Colon Carcinoma Metastatic in the Lung (tissue), 2 donors: ENCODE measurements around a stretch of chr10.

- PRO-cap, 2 experiments: no peak in any of the 2 experiments
Measured at GRCh38 chr10:71261909-71262474, 49.6 kb downstream of the UNC5B start.

- PRO-cap, 2 experiments: no peak in any of the 2 experiments
Measured at GRCh38 chr10:71291272-71292183, 27.5 kb upstream of the SLC29A3 start.

- PRO-cap, 2 experiments: no peak in any of the 2 experiments
Measured at GRCh38 chr10:71299096-71299475, 20.0 kb upstream of the SLC29A3 start.

DNA sequence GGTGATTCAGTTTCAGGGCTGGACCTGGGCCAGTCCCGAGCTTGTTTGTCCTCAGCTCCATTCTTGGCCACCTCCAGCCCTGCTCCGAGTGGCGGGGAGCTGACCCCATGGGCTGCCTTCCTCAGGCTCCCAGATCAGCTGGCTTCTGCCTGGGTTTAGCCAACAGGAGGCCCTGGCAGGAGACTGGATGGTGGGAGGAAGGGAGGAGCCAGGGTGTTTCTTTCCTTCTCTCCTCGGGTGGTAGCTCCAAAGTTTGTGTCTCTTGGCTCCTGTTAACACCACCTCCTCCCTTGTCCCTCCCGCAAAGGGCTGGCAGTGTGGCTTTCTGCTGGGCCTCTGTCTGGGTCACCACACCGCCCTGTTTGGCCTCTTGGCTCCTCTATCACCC, 75.3 kb downstream of the CDH23 start:
- PRO-cap, 2 experiments: no peak in any of the 2 experiments

- PRO-cap, 2 experiments: no peak in any of the 2 experiments
Measured at GRCh38 chr10:71614925-71615543, 104.5 kb downstream of the C10orf105 start.

DNA sequence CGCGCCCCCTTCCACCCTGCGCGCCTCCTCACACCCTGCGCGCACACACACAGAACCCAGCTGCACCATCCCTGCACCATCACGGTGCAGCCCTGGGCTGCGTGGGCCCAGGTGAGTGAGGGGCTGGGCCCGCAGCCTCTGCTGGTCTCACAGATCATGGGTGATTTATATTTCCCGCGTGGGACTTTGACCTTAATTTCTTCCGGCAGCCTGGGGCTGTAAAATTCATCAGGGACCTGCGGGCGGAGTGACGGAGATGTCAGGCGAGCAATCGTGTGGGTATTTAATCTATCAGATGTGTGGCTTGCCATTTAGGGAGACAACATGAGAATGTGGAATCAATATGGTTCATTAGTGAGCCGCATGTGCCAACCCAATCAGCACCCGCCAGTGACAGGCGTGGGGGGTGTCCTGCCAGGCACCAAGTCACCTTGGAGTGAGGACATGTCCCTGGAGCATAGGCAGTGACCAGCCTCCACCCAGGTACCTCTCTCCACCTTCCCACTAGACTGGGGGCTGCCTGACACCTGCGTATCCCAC, 57.6 kb downstream of the C10orf105 start:
- PRO-cap, 2 experiments: no peak in any of the 2 experiments

- PRO-cap, 2 experiments: no peak in any of the 2 experiments
Measured at GRCh38 chr10:71712375-71713260, 7.0 kb downstream of the C10orf105 start.

- PRO-cap, 2 experiments: peak in 2 of 2 experiments; most common plus-strand start chr10:71713539 (in 2); most common minus-strand start chr10:71713352 (in 1)
Measured at GRCh38 chr10:71713261-71714176, 6.1 kb downstream of the C10orf105 start.

GRCh38 chr10:71726808-71727190, 7.2 kb upstream of the C10orf105 start:
- PRO-cap, 2 experiments: no peak in any of the 2 experiments

GRCh38 chr10:71750160-71750982, 22.9 kb downstream of the VSIR start:
- PRO-cap, 2 experiments: no peak in any of the 2 experiments

DNA sequence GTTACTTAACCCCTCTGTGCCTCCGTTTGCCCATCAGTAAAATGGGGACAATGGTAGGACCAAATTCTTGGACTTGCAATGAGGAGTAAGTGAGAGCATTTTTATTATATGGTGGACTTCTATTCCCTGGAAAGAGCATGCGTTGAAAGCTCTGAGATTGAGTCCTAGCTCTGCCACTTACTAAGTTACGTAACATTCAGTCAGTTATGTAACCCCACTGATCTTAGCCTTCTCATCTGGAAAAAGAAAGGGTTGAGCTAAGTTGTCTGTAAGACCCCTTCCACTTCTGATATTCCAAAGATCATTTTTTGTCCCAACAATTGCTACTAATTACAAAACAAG, 18.7 kb downstream of the VSIR start:
- PRO-cap, 2 experiments: no peak in any of the 2 experiments

- PRO-cap, 2 experiments: no peak in any of the 2 experiments
Measured at GRCh38 chr10:71766028-71766432, 7.3 kb downstream of the VSIR start.

DNA sequence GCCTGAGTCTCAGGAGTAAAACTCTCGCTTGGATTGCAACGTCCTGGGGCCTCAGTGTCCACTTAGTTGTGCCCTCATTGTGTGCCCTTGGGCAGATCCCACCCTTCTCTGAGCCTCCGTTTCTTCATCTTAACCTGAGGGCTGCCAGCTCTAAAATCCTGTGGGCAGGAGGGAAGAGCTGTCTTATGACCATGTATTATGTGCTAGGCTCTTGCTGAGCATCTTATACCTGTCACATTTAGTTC, 7.0 kb downstream of the VSIR start:
- PRO-cap, 2 experiments: no peak in any of the 2 experiments

DNA sequence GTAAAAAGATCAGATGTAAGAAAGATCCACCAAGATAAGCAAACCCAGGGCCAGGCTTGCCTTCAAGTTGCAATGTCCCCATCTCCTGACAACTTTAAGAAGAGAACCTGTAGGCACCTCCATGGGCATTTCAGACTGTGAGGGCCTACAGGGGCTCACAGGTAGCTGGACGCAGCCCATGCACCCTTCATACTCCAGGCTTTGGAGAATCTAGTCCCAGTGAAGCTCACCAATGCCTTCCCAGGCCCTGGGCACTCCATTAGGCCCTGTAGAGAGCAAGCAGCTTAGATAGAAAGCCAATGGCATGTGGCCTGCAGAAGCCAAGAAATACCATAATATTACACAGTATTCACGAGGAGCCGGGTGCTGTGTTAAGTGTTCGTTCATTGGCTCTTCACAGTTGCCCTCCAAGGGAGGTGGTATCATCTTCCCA, 3.4 kb downstream of the VSIR start:
- PRO-cap, 2 experiments: no peak in any of the 2 experiments

DNA sequence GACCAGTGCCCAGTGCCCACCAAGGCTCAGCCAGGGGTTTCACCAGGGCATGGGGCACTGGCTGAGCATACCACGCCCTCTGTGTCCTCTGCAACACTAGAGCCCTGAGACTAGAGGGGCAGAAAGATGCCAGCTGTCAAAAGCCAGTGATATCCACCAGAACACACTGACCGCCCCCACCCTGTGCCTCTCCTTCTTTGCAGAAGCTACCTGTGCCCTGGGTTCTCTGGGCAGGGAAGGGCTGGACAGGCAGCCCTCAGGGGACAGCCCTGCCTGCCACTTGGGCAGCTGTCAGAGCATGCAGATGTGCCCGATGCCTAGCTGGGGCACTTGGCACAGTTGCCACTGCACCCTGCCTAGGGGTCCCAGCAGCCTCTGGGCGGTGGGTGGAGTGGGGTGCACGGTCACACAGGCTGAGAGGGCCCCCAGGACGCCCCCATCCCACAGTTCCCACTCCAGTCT, 442 bp downstream of the VSIR start:
- PRO-cap, 2 experiments: no peak in any of the 2 experiments

- PRO-cap, 2 experiments: no peak in any of the 2 experiments
Measured at GRCh38 chr10:71808988-71809311, 35.6 kb upstream of the VSIR start.

GRCh38 chr10:72009135-72010123, 45.2 kb downstream of the CHST3 start:
- PRO-cap, 2 experiments: no peak in any of the 2 experiments

DNA sequence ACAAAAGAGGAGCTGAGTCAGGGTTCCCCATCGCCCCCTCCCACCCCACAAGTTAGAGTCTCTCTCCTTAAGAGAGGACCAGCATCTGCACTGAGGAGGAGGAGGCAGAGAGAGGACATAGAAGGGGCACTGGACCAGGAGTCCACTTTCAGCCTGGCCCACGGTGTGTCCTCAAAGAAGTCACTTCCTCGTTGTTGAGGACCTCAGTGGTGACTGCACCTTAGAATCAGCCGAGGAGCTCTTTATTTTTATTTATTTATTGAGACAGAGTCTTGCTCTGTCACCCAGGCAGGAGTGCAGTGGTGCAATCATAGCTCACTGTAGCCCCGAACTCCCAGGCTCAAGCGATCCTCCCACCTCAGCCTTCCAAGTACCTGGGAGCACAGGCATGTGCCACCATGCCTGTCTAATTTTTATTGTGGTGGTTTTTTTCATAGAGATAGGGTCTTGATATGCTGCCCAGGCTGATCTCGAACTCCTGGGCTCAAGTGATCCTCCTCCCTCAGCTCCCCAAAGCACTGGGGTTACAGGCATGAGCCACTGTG, 11.4 kb downstream of the SPOCK2 start:
- PRO-cap, 2 experiments: no peak in any of the 2 experiments

- PRO-cap, 2 experiments: no peak in any of the 2 experiments
Measured at GRCh38 chr10:72085289-72085883, 3.0 kb downstream of the SPOCK2 start.

- PRO-cap, 2 experiments: no peak in any of the 2 experiments
Measured at GRCh38 chr10:72095928-72096662, 7.7 kb upstream of the SPOCK2 start.